Measurements from ENCODE around the gene HRK.

GRCh38 chr12:115598830-115600074 lies 678.2 kb downstream of the MED13L start:
- RRBS, result no CpG with 5 or more reads among the region's 49 CpGs

- RRBS, result no CpG with 5 or more reads among the region's 10 CpGs
Observed at GRCh38 chr12:115660412-115660985, 617.0 kb downstream of the MED13L start.

DNA sequence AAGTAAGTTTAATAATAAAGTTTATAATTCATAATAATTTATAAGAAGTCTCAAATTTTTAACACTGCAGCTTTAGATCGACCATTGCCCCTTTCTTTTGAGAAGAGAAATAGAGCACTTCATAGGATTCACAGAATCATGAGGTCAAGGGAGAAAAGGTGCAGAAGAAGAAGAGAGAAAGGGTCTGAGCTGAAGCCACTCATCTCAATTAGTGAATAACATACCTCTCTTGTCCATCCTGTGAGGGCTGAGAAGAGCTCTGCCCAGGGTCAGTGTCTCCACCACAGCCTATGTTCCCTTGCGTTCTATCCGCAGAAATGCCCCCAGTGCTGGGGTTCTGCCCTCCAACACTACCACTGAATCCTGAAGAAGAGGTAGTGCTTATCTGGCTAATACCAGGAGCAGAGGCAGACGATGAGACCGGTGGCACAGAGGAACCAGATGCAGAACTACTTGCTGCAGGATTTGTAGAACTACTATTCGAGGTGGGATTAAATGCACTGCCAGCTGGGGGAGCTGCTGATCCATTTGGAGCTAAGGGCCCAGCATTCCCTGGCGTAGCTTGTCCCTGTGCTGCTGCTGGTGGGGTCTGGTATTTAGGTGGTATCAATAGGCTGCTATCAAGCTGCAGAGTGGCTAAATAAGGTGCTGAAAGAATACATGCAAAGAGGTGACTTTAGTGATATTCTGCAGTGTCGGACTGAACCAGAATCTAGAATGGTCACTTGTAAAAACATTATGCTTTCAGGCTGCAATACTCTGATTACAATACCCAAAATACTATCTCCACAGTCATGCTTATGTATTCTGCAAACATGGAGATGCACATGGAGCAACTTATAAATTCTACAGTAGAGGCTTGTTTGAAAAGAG lies 294.4 kb downstream of the MED13L start:
- RRBS, result no CpG with 5 or more reads among the region's 8 CpGs

- RRBS, result no CpG with 5 or more reads among the region's 2 CpGs
Observed at GRCh38 chr12:116028513-116028879, 249.0 kb downstream of the MED13L start.

GRCh38 chr12:116123130-116124265 lies 154.0 kb downstream of the MED13L start:
- RRBS, result no CpG with 5 or more reads among the region's 12 CpGs

- RRBS, result no CpG with 5 or more reads among the region's 5 CpGs
Observed at GRCh38 chr12:116152070-116152654, 125.3 kb downstream of the MED13L start.

DNA sequence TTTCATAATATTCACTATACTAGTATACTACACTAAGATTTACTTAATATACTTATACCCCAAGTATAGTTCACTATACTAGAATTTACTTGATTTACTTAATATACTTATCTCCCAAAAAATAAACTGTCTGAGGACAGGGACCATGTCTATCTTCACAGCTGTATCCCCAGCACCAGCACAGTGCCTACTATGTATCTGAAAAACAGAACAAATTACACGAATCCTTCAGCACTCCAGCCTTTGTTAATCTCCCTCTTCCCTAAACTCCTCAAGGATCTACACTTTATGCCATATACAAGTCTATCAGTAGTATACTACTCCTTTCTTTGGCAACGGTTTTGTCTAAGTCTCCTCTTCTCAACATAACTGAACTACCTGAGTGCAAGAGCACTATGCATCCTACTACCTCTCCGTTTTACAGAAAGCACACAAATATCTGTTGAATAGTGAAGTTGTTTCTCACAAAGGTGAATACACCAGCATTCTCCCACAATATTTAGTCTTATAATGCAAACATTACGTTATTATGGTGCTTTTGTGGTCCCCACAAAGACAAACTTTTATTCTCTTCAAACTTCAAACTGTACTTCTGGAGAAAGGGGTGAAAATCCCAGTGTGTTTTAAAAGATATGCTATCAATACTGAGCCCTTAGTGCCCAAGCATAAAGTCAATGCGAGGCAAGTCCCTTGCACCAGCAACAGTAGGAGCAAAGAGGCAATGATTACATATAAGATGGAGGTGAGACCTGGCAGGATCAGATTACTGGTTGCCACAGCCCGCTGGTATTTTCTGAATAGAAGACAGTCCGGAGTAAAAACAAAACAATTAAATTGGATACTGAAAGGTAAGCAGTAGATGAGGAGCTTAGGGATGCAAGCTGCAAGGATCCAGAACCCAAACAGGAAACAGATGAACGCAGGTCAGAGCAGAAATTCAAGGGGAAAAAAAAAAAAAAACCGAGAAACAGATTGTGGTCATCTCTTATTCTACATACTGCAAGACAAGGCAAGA lies 120.0 kb downstream of the MED13L start:
- RRBS, result no CpG with 5 or more reads among the region's 9 CpGs

DNA sequence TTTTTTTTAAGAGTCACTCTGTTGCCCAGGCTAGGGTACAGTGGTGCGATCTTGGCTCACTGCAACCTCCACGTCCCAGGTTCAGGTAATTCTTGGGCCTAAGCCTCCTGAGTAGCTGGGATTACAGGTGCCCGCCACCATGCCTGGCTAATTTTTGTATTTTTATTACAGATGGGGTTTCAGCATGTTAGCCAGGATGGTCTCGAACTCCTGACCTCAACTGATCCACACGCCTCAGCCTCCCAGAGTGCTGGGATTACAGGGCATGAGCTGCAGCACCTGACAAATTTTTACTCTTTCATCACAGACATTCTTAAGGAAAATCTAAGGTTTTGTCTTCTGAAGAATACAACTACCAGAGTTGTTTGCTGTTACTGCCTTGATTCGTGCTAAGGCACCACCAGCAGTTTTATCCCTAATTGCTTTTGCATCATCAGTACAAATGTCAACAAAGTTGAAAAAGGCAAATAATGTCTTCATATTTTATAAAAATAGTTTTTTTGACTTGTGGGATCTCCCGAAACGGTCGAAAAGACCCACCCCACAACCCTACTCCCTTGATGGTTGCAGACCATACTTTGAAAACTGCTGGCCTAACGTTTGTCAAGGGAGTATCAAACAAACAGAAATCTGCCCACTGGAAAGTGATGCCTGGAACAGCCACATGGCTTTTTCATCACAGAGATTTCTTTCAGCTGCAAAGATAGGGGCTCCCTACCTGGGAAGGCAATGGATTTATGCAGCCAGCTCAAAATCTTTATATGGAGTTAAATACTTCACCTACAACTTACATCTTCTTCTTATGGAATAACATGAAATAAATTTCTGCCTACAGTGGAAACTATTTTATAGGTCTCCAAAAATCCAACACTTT lies 106.6 kb downstream of the MED13L start:
- RRBS, result no CpG with 5 or more reads among the region's 10 CpGs

- RRBS, result no CpG with 5 or more reads among the region's 1 CpG
Observed at GRCh38 chr12:116325296-116325586, 47.7 kb upstream of the MED13L start.

GRCh38 chr12:116411011-116411373 lies 133.5 kb upstream of the MED13L start:
- RRBS, result no CpG with 5 or more reads among the region's 6 CpGs

DNA sequence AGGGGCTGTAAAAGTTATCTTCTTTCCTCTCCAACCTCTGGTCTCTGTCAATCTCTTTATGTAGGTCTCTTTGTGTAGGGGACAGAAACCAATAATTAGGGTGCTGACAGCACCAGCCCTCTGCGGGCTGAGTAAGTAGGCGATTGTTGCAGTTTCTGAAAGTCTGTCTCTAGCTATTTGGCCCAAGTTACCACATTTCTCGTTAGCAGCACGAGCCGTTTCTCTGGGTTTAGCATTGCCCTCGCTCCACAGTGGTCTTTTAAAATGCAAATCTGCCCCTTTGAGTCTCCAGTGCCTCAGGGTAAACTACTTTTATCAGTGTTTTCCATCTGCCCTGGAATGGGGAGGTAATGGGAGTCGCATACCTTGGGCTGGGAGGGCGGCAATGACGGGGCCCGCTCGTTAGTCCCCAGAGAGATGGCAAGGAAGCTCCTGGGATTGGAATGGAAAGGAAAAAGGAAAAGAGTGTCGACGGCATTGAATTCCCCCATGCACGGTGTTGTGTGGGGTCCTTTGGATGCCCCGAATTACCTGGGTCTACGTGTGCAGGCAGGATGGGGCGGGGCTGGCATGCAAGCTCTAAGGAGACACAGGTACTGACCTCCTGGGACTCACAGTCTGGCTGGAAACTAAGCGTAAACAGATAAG lies 131.9 kb upstream of the MAP1LC3B2 start:
- RRBS, result no CpG with 5 or more reads among the region's 18 CpGs

DNA sequence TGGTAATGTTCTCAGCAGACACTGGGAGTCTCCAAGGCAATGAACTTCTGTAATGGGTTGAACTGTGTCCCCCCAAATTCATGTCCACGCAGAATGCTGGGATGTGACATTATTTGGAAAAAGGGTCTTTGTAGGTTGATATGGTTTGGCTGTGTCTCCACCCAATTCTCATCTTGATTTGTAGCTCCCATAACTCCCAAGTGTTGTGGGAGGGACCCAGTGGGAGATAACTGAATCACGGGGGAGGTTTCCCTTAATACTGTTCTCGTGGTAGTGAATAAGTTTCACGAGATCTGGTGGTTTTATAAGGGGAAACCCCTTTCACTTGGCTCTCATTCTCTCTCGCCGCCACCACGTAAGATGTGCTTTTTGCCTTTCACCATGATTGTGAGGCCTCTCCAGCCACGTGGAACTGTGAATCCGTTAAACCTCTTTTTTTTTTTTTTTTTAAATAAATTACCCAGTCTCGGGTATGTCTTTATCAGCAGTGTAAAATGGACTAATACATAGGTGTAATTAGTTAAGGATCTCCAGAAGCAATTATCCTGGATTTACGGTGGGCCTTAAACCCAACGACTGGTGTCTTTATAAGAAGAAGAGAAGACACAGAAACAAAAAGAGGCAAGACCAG lies 114.8 kb upstream of the MAP1LC3B2 start:
- RRBS, result no CpG with 5 or more reads among the region's 12 CpGs

- RRBS, result no CpG with 5 or more reads among the region's 9 CpGs
Observed at GRCh38 chr12:116535115-116535825, 23.9 kb upstream of the MAP1LC3B2 start.

DNA sequence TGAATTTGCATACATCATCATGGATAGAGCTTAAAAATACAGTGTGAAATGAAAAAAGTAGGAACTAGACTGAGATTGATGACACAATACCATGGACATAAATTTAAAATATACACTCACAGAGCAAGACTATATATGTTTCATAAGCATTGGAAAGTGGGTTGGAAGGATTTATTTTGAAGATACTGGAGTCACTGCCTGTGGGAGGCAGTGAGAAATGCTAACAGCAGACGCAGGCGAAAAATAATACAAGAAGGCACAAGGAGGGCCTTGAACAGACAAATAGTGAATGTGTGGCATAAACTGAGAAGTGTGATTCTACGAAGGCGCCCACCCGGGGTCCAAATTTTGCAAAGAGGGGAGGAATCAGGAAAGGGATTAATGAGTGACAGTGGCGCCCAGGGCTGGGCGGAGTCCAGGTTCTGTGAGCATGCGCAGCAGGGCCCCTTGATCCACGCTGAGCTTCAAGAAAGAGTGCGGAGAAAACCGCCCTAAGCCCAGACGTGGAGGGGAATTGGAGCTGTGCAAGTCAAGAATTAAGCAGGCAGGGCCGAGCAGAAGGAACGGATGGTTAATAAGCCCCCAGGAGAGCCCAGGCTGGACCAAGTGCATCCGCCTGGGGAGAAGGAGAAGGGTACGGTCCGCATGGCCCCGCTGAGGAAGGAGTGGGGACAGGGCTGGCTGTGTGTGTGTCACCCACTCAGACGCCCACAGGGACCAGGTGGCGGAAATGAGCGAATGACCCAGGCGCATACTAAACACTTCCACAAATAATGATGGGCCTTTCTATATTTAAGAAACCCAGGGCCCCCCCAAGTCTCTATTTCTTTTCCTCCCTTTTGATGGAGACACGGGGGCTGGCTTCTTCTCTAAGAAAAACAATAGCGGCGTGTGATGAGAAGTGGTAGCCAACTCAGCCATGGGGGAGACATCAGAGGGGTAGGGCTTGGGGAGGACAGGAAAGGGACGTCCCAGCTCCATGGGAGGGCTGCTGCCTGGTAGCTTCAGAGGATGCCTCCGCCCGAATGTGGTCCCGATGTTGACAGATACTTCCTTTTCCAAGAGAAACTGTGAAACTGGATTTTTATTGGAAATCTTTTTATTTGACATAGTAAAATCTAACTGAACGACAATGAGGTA lies 6.6 kb upstream of the MAP1LC3B2 start:
- RRBS, result no CpG with 5 or more reads among the region's 30 CpGs

DNA sequence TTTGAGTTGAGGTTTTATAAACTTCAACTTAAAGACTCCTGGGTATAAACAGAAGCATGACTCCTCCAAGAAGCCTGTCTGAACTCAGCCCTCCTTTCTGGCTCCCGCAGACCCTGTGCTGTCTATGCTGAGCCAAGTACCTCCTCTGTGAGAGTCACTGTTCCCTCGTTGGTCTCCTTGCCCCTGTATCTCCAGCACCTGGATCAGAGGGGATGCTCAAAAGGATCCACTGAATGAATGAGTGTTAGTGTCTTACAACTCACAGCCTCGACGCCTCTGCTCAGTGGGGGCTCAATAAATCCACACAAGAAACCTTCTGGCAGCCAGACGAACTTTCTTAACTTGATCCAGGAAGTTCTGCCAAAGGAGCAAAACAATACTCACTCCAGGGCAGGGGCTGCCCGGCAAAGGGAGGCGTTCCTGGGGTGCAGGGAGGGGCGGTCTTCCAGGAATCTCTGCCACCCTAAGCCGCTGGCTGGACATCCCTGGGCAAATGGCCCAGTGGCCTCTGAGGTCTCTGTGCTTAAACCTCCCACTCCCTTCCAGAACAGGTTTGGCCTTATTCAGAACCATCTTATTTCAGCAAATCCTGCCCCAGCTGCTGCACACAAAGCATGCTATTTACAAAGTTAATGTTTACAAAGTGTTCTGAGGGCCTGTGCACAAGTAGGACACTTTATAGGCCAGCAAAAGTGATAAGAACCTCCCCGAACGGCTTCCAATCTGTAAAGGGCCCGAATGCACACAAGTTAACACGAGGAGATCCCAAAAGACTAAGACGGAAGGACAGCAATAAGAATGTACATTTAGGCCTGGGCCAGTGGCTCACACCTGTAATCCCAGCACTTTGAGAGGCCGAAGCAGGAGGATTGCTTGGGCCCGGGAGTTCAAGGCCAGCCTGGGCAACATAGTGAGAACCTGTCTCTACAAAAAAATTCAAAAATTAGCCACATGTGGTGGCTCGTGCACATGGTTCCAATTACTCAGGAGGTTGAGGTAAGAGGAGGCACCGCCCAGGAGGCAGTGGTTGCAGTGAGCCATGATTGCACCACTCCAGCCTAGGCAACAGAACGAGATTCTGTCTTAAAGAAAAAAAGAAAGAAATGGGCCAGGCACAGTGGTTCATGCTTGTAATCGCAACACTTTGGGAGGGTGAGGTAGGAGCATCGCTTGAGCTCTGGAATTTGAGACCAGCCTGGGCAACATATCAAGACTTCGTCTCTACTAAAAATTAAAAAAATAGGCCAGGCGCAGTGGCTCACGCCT lies 33.2 kb downstream of the MAP1LC3B2 start:
- RRBS, result no CpG with 5 or more reads among the region's 24 CpGs

- RRBS, result 0% methylated on average over 4 of the region's 22 CpGs
Observed at GRCh38 chr12:116736967-116737439, 866 bp downstream of the SPRING1 start.

DNA sequence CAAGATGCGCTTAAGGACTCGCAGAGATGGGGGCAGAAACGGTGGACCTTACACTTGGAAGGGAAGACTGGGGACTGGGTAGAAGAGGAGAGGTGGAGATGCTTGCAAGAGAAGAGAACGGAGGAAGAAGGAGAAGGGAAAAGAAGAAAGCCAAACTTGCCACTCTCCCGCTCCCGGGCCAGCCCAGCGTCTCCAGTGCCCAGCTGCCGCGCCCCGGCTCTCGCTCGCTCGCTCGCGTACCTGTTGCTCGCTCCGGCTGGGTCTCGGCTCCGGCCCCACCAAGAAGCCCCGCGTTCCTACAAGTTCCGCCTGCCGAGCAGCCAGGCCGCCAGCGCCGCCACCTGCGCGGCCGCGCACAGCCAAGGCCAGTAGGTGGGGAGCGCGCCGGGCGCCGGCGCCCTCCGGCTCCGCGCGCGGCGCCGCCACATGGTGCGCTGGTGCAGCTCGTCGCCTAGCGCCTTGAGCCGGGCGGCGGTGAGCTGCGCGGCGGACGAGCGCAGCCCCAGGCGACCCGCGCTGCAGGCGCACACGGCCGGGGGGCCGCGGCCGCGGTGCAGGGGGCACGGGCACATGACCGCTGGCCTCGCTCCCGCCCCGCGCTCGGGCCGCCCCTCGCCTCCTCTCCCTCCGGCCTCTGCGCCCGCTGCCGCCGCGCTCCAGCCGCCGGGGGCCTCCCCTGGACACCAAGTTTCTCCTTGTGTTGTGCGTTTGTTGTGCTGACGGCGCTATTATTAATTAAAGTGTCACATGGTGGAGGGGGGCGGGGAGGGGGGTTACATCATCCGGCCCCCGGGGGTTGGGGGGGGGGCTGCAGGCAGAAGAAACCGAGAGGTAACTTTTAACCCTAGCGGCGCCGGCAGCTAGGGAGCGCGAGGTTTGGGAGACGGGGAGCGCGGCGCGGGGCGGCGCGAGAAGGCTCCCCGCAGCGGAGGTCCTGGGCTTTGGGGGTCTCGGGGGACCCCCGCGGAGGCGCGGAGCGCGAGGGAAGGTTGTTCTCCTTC lies at the start of gene HRK:
Gene HRK (minus strand): TSS at position 706 of the 1,001 bp plus-strand sequence.
- RRBS, result 2% methylated on average over 60 of the region's 111 CpGs

DNA sequence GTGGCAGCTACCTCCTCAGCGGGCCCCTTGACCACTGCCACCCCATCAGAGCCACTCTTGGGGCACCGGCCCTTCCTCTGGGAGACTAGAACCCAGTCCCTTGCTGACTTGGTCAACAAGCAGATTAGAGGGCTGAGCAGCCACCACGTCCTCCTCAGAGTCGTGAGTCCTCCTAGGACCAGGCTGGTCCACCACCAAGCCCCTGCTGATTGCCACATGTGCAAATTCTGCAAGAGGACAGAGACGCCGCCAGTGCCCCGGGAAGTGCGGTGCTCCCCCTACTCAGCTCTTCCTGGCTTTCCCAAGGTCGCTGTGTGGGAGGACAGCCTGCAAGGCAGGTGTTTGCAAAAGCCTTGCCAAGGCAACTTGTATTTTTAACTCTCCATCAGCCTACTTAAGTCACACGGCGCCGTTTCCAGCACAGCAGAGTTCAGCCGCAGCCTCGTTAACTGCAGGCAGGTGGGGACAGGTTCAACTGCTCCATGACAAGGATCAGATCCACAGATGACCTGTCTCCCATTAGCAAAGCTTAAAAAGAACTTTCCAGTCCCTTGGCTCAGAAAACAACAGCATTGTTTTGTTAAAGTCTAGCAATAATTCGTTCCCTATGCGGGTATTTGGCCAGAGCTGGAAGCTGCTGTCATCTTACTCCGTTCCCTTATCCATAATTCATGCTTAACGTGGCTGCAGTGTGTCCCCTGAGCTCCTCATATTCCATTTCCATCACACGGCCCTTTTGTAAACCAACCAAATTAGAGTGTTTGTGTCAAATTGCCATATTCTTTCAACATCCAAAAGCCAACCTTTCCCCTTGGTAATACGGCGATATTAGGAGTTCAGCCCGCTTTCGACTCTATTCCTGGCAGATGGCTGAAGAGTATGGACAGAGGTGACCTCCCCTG lies 65.5 kb downstream of the TESC start:
- RRBS, result no CpG with 5 or more reads among the region's 23 CpGs

DNA sequence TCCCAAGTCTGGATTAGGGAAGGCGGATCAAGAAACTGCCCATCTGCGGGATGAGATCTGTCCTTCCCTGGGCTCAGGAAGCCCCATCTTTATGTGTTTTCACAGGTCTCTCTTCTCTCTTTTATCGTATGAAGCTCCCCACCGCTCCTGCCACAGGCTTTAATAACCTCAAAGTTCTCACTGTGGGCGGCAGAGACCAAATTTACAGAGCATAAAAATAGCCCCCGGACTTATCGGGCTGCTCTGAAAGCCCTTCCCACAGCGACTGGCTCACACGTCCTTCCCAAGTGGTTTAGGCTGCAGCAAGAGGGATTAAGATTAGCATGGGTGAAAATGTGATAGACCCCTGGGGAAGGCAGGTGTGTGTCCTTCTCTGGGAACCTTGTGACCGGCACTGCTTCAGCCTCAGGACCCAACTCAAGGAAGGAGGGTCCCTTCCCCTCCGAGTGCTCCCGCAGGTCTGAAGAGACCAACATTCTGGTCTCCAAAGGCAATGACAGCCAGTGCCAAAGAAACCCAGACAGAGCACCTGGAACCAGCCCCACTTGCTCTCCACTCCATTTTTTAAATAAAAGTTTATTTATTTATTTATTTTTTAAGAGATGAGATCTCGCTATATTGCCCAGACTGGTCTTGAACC lies 47.7 kb downstream of the TESC start:
- RRBS, result no CpG with 5 or more reads among the region's 13 CpGs

DNA sequence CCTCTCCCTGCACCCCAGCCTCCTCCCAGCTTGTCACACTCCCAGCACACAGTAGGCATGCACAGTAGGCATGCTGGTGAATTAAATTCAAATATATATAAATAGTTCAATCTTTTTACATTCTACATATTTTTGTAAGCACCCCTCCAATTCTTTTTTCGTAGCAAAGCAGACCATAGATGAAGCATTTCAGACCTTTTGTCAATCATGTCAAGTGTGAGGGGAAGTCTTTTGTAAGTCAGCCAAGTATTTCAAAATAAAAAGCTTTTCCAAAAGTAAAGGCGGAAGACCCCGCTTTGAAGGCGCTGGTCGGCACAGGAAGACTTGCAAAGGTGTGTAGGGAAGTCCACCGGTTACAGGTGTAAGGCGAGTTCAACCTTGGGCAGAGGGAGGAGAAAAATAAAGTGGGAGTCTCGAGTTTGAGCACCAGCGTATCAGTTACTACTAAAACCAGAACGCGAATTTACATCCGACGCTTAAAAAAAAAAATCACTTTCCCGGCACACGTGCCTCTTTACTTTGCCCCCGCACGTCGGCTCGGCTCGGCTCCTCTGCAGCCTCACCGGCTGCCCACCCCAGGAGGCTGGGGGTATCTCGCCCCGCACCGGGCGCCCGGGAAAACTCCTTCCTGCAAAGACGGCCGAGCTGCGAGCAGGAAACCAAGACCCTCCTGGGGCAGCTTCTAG lies 874 bp downstream of the VSIG10 start:
- RRBS, result 4% methylated on average over 11 of the region's 29 CpGs